ENCODE measurements around the genes POLD1, JOSD2, CLEC11A and KLK14.

DNA sequence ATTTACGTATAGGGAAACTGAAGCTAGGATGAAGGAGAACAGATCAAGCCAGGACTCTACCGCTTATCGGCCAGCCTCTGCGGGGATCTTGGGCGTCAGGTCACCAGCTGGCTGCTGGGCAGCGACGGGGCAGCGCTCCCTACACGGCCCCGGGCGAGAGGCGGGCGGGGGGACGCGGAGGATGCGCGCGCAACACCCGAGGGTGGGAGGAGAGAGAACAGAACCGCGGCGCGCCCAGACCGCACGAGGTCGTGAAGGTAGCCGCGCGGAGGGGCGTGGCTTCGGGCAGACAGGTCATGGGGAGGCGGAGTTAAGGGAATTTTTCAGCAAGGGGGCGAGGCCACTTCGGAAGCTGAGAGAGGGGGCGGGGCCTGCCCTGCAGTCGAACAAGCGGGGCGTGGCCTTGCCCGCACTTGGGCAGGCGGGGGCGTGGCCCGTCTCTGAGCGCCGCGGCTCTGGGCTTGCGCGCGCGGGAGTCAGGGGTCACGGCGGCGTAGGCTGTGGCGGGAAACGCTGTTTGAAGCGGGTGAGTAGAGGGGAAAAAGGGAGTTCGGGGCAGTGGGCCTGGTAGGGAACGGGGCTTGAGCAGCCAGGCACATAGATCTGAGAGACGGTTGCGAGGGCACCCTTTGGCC lies at the start of gene POLD1:
POLD1 (plus strand) TSS at position 483 of the 635 bp plus-strand sequence.
- CAGE, long polyA plus RNA = no peak
- RRBS = no CpG with 5 or more reads among the region's 59 CpGs

GRCh38 chr19:50510665-50511844 lies at the start of gene JOSD2:
Gene JOSD2, minus strand, starts transcription at chr19:50511191.
- CAGE, long polyA plus RNA = start-site peak on the minus strand at chr19:50511101-50511221, 2,297 and 1,792 reads in 2 replicates
- RRBS = 2% methylated on average over 21 of the region's 80 CpGs

GRCh38 chr19:50607695-50608612 lies 31.7 kb downstream of the SYT3 start:
- CAGE, long polyA plus RNA = no peak
- RRBS = no CpG with 5 or more reads among the region's 58 CpGs

- CAGE, long polyA plus RNA = no peak
- RRBS = 4% methylated on average over 37 of the region's 73 CpGs
These were observed 1.4 kb downstream of the SHANK1 start for GRCh38 chr19:50717866-50718881.

DNA sequence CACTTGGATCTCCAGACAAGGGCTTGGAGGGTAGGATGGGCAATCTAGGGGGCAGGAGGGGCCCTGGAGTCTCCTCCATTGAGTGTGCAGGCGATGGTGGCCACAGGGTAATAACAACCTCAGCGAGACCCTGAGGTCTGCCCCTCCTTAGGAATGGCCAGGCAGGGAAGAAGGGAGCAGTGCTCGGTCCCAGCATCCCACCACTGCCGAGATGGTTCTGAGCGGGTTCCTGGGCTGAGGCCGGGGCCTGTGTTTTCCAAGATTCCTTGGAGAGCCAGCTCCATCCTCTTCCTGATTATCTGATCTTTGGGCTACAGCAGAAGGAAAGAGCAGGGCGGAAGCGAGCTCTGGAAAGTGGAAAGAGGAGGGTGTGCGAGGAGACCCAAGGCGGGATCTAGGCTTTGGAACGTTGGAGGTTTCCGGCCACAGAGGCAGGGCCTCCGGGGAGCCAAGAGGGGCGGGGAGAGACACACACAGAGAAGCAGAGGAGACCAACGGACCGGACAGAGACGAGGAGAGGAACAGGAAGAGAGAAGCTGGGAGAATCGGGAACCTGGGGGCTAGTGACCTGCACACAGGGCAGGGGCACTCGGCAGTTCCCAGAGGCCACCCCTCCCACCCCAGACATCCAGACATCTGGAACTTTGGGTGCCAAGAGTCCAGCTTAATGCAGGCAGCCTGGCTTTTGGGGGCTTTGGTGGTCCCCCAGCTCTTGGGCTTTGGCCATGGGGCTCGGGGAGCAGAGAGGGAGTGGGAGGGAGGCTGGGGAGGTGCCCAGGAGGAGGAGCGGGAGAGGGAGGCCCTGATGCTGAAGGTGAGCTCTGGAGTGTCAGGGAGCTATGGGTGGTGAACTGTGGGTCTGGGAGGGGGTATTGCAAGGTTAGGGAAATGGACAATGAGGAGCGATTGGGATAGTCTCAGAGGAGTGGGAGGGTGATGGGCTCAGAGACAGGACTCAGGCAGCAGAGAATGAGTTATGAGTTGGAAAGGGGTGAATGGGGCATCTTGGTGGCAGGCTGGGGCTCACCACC lies at the start of gene CLEC11A:
CLEC11A (plus strand) TSS at position 506 of the 1,031 bp plus-strand sequence.
- CAGE, long polyA plus RNA = start-site peak on the plus strand centred at position 506 of the sequence, 93 bp wide, 3,984 and 2,938 reads in 2 replicates
- RRBS = 2% methylated on average over 4 of the region's 22 CpGs

DNA sequence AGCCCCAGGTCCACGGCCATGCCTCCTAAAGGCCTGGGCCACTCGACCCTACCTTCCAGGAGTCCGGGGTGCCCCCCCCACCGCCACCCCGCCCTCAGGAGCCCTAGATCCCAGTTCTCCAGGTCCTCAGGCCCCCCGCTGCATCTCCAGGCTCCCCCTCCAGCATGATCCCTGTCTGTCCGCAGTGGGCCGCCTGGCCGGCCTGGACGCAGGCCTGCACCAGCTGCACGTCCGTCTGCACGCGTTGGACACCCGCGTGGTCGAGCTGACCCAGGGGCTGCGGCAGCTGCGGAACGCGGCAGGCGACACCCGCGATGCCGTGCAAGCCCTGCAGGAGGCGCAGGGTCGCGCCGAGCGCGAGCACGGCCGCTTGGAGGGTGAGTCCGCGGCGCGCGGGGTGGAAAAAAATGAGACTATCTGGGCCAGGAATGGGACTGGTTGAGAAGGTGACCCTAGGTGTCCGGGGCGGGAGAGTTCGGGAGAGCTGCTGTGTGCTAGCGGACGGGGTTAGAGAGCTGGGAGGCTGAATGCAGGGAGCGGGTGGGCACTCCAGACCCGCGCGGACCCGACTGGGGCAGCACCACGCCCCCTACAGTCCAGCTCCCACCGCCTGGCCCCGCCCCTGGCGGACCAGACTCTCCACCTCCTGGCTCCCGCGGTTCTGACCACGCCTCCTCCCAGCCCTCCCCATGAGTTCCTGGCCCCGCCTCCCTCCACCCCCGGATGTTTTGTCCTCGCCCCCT lies 1.2 kb downstream of the CLEC11A start:
- CAGE, long polyA plus RNA = no peak
- RRBS = 3% methylated on average over 2 of the region's 58 CpGs

- CAGE, long polyA plus RNA = no peak
- RRBS = 43% methylated on average over 4 of the region's 36 CpGs
These were observed 3.3 kb upstream of the KLK1 start for GRCh38 chr19:50826886-50827379.

- CAGE, long polyA plus RNA = no peak
- RRBS = no CpG with 5 or more reads among the region's 13 CpGs
These were observed 4.1 kb downstream of the KLK2 start for GRCh38 chr19:50877207-50877892.

- CAGE, long polyA plus RNA = no peak
- RRBS = 17% methylated on average over 1 of the region's 23 CpGs
These were observed 1.0 kb downstream of the KLK6 start for GRCh38 chr19:50968047-50969056.

DNA sequence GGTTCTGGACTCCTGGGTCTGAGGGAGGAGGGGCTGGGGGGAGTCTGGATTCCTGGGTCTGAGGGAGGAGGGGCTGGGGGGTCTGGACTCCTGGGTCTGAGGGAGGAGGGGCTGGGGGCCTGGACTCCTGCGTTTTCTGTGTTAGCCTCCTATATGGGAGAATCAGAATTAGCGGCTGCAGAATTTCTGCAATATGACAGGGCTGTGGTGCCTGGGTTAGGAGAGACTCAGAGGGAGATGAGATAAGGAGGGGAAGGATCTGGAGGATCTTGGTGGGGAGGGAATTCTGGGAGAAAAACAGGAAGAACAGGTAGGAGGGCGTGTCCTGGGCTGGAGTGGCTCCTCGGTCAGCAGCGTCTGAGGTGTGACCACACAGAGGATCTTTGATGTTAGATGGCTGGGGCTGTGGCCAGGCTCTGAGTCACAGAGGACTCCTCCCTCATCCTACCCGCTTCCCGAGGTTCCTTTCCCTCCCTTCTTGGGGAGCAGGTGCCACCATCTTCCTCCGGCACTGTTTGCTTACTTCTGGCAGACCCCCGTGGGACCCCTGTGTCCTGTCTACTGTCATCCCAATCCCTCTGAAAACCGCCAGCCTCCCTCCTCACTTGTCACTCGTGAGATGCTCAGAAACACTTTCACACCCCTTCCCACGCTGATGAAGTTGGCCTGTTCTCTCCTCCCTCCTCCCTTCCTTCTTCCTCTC lies 6.4 kb upstream of the KLK6 start:
- CAGE, long polyA plus RNA = no peak
- RRBS = no CpG with 5 or more reads among the region's 12 CpGs

DNA sequence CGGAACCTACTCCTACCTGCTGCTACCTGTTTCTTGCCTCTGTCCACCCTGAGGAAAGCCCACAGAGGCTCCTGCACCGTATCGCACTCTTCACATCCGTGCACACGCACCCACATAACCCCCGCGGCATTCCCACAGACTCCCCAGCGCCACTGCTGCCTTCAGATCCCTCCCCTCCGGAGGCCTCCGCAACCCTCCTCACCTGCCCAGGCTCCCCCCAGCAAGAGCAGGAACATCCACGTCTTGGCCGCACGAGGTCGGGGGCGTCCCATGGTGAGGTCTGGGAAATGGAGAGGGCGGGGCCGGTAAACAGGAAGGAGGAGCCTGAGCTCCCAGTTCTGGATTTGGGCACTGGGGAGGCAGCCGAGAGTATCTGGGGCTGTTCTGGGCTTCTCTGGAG lies 508 bp downstream of the KLK8 start:
- CAGE, long polyA plus RNA = no peak
- RRBS = no CpG with 5 or more reads among the region's 18 CpGs

DNA sequence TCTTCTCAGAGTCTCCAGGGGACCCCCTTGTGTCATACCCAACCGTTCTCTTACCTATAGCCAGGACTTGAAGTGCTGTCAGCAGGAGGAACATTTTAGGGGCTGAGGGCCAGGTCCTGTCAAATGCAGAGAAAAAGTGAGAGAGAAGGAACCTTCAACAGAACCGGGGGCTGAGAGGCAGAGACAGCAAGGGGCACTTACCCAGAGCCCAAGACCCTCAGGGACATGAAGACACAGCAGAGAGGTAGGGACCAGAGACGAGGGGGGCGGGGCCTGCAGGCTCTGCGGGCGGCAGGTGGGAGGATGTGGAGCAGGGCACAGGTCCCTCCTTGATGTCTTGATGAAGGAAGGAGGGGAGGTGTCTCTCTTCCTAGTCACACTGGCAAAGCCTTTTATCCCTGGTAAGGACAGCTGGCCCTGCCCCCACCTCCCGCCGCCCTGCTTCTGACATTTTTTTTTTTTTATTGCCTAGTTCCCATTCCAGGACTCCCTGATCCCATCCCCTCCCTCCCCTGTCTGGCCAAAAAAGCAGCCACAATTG lies at the start of gene KLK14:
KLK14 (minus strand) TSS at position 367 of the 541 bp plus-strand sequence.
- CAGE, long polyA plus RNA = no peak
- RRBS = no CpG with 5 or more reads among the region's 8 CpGs

GRCh38 chr19:51123567-51123932 lies 1.2 kb upstream of the SIGLEC9 start:
- CAGE, long polyA plus RNA = no peak
- RRBS = no CpG with 5 or more reads among the region's 4 CpGs

DNA sequence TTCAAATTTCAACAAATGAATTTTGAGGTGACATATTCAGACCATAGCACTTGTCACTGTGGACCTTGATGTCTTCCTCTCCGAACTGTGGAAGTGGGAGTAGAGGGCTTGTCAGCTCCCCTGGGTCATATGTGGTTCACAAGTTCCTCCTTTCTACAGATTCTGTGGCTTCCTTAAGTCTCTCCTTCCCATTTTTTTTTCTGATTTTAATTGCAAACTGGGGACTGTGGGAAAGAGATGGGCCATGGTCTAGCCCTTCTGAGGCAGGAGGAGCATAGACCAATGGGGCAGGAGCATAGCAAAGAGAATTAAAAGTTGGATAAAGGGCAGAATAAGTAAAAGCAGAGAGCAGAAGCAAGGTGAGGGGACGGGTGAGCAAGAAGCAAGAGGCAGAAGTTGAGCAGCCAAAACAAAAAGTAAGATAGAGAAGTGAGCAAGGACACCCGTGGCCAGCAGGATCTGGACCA lies 2.7 kb upstream of the SIGLEC7 start:
- CAGE, long polyA plus RNA = no peak
- RRBS = no CpG with 5 or more reads among the region's 3 CpGs

- CAGE, long polyA plus RNA = no peak
- RRBS = no CpG with 5 or more reads among the region's 12 CpGs
These were observed 26.8 kb downstream of the SIGLEC7 start for GRCh38 chr19:51168841-51169392.

- CAGE, long polyA plus RNA = no peak
- RRBS = no CpG with 5 or more reads among the region's 9 CpGs
These were observed 11.4 kb downstream of the ETFB start for GRCh38 chr19:51354692-51355361.

DNA sequence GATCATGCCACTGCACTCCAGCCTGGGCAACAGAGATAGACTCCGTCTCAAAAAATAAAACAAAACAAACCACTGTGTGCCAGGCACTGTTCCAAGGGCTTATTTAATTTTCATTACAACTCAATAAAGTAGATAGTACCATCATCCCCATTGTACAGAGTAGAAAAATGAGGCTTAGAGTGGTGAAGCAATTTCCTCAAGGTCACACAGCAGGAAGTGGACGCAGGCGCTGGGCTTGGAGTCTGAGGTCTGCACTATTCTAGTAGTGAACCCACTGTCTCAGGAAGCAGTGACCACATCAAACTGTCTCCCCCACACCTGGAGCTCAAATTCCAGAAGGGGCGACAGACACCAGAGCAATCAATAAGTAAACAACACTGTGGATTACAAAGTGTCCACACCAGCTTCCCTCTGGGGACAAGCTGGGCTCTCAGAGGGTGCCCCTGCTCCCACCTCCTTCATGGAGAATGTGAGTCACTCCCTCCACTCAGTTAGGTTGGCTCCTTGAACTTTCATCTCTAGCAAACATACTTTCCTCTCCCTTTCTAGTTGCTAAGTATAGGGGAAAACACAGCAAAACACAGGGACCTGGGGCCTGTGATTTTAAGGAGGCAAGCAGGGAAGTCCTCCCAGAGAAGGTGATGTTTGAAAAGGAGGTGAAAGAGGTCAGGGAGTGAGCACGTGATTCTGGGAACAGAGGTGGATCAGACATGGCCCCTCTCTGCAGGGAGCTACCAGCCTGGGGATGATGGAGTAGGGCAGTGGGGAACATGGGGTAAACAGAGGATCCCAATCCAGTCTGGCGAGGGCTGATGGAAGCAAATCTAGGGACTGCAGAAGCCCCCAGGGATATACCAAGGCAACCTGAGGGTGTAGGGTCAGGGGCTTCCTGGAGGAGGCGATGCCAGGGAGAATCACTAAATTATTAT lies 3.4 kb downstream of the ETFB start:
- CAGE, long polyA plus RNA = no peak
- RRBS = no CpG with 5 or more reads among the region's 7 CpGs

GRCh38 chr19:51690004-51690180 lies 3.2 kb upstream of the SPACA6 start:
- CAGE, long polyA plus RNA = no peak
- RRBS = no CpG with 5 or more reads among the region's 6 CpGs

GRCh38 chr19:51694262-51694569 lies 1.1 kb downstream of the SPACA6 start:
- CAGE, long polyA plus RNA = no peak
- RRBS = no CpG with 5 or more reads among the region's 6 CpGs

GRCh38 chr19:51725995-51726725 lies 2.4 kb upstream of the HAS1 start:
- CAGE, long polyA plus RNA = no peak
- RRBS = no CpG with 5 or more reads among the region's 17 CpGs